Metastatic Lung Carcinoma in the Adrenal Gland (tissue), 1 donor: ENCODE results near the genes MLF1, GFM1 and IQCJ-SCHIP1.

- PRO-cap = no peak
These were observed 13.7 kb upstream of the LEKR1 start for GRCh38 chr3:156812396-156812893.

DNA sequence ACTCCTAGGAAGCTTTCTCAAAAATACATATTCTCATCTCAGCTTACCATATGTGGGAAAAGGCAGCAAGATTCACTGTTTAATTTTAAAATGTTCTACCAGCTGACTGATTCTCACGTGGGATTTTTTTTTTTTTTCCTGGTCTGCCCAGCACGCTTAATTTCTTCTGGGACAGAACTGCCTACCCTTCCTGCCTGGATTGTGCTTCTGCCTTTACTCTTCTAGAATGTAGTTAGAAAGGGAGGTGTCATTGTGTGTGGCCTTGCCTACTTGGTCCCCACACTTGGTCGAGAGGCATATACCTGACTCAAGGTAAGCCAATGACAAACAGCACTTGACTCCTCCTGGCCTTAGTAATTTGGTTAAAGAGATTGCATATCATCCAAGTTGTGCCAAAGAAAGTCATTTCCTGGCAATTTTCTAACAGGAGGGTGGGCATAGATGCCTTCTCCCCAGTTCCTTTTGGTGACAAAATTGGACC lies 8.1 kb upstream of the LEKR1 start:
- PRO-cap = no peak

DNA sequence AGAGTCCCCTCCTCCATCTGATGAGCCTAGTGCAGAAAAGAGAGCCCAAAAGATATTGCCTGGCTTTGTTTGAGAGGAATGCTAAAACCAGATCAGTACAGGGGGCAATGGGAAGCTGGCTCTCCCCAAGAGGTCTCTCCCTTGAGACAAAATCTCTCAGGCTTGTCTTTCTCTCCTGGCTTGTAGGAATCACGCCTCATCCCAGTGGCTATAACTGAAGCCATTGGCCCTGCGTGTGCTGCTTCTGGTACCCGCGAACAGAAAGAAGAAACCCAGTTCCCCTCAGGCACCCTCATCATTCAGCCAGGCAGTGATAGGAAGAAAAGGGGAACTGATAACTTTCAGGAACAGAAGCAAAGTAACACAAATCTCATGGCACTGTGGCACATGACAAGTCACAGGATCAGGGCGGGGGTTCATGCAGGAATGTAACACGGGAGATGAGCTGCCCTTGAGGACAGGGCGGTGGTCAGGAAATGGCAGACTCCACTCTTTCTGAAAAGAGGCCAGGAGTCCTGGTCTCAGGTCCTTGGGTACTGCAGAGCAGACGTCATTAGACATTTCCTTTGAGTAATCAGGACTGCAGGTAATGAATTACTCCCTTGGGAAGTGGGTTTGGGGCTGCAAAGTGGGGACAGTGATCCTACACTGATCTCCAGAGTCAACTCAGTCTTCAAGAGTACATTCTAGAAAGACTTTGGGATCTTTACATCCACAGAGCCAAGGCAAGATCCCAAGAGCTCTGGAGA lies 95.6 kb downstream of the CCNL1 start:
- PRO-cap = no peak

- PRO-cap = bidirectional peak, plus-strand start at chr3:157088924, minus-strand start at chr3:157088622
These were observed 71.4 kb downstream of the CCNL1 start for GRCh38 chr3:157088439-157089034.

DNA sequence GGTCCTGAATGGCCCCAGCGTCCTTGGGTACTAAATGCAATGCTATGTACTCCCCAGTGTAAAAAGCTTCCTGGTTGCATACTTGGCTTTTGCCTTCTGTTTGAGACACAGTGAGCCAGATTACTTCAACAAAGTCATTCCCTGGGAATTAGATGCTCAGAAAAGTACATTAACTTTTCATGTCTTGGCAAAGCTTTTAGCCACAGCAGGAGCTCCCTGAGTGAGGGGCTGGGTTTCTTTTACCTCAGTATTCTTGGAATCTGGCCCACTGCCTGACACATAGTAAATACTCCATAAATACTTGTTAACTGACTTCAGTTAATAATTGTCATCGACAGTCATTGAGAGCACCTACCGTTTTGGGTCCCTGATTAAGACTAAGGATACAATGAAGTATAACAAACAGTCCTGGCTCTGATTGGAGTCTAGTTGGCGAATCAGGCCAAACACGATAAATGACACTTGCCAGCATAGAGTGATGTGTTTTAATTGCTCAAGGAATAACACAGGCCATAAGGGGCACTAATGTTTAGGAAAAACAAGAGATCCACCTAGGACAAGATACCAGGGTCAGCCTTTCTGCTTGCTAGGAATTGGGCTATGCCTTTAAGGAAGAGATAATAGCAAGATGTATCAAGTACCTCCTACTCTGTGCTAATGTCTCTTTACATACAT lies 23.8 kb downstream of the CCNL1 start:
- PRO-cap = no peak

DNA sequence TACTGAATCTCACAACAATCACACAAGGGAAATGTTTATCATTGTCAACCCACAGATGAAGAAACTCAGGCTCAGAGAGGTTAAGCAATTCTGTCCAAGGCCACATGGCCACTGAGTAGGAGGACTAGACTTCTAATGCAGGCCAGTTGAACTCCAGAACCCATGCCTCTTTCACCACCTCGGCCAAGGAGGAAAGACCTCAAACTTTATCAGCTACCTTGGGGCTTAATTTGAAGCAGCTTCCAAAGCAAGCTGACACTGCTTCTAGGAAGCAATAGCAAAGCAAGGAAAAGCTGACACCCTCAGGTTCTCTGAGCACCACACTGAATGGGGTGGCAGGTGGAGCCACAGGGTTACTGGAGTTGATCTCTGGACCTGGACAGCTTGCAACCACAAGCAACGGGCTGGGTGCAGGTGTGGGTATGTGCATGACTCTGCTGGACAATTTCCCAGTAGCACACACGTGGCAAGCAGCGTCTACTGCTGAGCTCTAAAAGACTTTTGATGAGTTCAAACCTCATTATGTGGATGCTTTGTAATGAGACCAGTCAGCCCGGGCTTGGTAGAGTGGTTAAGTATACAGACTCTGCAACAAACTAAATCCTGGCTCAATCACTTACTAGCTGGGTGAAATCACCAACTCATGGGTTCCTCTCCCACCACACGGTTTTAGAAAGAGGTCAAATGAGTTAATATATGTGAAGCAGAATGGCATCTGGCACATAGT lies 23.1 kb downstream of the CCNL1 start:
- PRO-cap = no peak

DNA sequence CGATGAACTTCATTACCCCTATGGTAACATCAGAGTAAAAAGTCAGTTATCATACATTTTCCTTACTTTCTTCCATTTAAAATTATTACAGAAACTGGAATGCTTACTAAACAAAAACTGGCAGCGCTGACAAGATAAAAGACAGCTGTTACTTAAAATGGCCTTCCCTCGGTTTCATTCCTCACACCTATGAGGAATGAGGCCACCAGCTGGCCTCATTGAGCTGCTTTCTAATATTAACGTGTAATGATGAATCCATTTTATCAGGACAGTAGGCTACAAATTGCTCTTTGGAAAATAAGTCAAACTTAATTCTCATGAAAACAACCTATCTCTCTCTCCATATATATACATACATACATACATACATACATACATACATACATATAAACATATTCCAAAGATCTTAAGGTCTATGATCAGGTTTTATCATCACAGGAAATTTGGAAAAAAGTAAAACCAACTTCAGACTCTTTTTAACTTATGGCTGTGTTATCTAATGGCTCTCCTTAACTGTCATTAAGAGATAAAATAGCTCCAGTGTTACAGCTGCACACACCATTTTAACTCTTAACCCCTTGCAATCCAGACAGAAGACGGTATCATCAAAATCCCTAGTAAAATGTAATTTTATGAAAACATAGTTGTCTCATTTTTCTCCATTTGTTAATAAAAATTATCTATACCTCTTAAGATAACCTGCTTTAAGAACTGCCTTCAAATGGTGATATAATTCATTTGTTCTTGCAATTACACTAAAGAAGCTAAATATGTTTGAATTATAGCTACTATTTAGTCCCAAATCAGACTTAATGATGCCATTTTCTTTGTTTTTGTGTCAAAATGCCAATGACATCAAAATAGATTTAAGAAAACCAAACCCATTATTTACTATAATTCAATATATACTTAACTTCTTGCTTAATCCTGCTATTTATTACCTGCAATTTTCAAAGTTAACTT lies 5.1 kb downstream of the CCNL1 start:
- PRO-cap = no peak

DNA sequence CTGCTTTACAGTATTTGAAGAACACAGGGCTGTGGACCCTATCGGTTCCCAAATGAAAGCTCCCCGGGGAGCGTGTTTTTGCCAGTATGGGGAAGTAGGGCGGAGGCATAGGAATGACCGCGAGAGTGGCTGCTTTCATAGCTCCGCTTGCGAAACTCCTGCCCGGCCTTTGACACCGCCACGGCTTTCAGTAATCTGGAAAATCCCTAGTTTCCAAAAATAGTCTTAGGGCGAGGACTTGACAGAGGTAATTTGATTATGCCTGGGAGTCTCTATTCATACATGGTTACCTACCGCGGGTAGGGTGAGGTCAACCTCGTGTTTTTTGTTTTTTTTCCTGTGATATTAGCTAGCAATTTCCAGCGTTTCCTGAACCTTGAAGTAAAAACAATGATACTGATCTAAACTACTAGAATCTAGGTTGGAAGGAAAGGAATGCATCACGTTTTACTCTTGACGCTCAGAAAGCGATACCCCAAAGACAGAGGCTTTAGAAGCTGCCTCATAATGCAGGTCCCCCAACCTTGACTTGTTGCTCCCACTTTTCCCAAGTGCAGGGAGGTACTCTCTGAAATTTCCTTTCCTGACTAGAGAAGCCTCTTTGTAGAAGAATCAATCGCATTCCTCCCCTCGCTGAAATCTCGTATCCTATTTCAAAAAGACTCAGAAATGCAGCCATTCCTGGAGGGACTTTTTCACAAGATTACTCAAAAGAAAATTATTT lies 867 bp upstream of the CCNL1 start:
- PRO-cap = bidirectional peak, plus-strand start at position 275 of the sequence, minus-strand start at position 123 of the sequence

GRCh38 chr3:158570810-158571836 lies at the start of gene MLF1:
MLF1 (plus strand) TSS chr3:158571194.
- PRO-cap = unidirectional peak, plus-strand start at chr3:158571194; unidirectional peak, plus-strand start at chr3:158571232

GRCh38 chr3:158634751-158635110 lies 9.6 kb upstream of the GFM1 start:
- PRO-cap = no peak

GRCh38 chr3:158644182-158645047 lies at the start of gene GFM1:
GFM1 (plus strand) TSS chr3:158644527.
- PRO-cap = no peak

DNA sequence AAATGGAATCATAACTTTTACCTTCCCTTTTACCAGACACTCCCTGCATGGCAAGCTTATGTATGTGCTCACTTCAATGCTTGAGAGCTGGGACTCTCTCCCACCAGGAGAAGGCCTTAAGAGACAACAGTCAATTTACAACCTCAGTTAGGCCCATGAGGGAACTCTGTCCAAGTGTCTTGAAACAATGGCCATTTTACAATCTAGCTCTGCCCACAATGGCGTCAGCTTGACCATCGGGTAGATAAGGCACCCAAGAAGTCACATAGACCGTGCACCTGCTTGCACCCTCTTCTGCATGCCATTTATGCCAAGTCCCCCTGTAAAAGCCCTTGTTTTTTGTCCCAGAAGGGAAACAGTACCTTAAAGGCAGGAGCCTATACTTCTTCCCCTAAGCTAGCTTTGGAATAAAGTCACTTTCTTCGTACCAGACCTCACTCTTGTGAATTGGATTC lies 26.5 kb upstream of the LXN start:
- PRO-cap = no peak

- PRO-cap = no peak
These were observed 20.5 kb downstream of the RARRES1 start for GRCh38 chr3:158711732-158712203.

DNA sequence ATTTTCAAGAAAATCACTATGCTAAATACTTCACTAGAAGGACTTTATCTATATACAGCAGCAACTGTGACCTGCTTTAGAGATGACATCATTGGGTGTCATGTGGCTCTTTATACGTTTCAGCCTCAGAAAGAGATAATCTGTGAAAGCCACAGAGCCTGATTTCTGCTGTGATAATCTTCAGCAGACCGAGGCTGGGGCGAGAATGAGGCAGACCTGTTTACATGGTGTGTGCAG lies at the start of gene IQCJ-SCHIP1:
IQCJ-SCHIP1 (plus strand) TSS at position 128 of the 237 bp plus-strand sequence.
- PRO-cap = no peak

GRCh38 chr3:159788187-159788681 lies 437.0 kb upstream of the C3orf80 start:
- PRO-cap = no peak

DNA sequence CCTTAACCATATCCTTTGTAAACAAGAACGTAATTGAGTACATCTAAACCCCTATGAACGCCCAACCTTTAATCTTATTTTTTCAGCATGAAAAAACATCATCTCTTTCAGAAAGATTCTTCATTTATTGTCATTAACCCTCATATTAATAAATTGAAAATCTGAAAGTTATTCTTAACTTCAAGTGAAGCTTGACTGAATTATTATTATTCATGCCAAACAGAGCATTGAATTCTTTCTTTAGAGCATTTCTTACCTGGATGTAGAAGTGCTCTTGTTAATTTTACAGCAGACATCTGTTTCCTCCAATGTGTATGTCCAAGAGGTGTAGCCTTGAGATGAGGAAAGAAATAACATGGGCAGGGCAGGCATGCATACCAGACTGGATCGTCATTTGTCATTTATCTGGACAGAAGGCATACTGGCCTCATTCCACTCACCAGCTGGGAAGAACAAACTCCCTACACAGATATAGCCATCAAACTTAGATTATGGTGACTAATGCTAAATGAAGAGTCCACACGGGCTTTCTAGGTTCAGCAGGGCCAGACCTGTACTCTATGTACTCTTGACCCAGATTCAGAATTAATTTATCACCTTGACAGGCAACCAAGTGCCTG lies 401.1 kb upstream of the C3orf80 start:
- PRO-cap = no peak

DNA sequence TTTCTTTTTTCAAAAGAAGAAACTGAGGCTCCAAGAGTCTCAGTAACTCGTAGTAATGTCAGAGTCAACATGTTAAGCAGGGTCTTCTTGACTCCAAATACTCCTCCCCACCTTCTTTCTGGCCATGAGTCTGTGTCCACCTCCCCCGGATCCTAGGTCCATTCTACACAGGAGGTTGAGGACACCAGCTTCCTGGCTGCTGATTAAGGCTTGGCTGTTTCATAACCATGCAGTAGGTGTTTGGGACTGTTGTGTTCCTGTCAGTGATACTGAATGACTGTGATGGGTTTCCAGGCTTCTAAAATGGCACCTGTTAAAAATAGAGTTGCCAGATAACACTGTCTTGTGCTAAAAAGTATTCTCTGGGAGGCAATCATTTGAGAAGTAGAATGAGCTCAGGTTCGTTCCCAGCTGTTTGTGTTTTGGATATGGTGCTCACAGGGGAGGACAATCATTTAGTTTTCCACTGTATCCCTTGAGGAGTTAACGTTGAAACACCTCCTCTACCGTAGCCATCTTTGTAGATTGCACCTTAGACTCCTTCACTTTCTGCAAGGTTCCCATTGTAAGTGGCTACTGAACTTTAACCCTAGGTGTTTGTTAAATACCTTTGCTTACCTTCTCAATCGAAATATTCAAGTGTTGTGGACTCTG lies 367.3 kb upstream of the C3orf80 start:
- PRO-cap = no peak

DNA sequence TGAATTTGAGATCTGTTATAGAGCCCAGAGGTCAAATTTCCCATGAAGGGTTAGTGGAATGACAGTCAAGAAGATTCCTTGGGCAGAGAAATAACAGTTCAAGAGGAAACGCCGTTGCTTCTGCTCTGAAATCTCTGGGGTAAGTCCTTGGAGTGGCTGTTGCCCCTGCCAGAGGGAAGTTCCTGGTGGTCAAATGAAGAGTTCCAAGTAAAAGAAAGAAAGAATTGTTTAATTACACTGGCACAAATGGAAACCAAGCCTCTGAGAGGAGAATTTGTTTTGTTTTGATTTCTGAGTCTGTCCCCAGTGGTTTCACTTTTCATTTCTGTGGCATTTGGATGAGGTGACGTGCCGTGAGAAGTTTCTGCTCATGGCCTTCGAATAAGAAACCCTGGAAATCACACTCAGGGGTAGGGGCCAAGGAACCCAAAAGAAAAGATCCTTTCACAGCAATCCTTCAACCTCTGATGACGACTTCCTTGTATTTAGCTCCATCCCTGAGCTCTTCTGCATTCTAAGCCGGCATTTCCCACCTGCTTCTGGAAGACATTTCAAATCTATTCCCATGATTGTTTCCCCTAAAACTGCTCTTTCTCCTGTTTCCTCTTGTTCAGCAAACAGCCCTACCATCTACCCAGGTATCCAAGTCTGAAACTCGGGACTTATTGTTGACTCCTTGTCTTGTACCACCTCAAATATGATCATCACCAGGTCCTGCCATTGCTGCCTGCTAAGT lies 313.9 kb upstream of the C3orf80 start:
- PRO-cap = no peak

- PRO-cap = no peak
These were observed 295.8 kb upstream of the C3orf80 start for GRCh38 chr3:159929107-159930053.

DNA sequence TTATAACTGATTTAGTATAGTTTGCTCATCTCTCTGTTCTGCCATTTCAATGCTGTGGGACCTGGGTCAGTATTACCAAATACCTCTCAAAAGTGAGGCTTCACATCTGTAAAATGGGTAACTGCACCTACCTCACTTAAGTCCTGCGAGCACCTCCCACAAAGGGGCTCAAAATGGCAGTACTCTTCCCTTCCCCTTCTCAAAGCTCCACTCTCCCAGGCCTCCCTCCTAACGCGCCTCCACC lies 499 bp downstream of the TRIM59 start:
- PRO-cap = no peak